Skin of body (tissue), 2 donors: ENCODE results near the genes YJEFN3, CILP2, ZNF682, ZNF66 and ZNF675.

DNA sequence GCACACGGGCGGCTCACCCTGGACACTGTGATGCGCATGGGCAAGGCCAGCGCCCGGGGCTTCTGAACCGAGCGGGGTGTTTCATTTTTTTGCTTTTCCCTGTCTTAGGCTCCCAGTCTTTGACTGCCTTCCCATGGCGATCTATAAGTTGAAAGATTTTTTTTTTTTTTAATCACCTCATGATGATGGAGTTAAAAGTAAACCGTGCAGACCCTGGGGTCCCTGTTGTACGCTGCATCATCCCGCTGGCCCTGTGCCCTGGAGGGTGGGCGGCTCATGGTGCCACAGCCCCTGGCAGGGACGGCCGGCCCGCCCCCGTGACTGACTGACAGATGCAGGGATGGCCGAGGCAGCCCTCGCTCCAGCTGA, 9.5 kb downstream of the TSSK6 start:
- RAMPAGE, long total RNA, result no peak

DNA sequence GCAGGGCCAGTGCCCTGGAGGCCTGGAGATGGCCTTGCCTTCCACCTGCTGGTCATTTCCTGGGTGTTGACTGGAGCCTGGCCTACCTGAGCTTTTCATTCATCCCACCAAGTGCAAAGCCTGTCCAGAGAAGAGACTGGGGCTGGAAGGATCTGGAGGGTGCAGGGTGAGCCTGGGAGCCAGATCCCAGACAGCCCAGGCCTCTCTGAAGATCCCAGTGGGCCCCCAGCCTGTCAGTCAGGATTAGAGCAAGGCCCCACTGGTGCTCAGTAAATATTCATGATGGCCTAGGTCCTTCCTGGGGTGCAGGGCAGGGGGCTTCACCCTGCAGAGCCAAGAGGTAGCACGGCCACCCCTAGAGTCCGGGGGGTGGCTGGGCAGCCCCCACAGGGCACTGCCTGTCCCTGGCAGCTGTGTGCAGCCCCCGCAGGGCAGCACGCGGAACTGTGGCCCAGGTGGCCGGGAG, 3.3 kb upstream of the YJEFN3 start:
- RAMPAGE, long total RNA, result no peak

GRCh38 chr19:19528466-19529248, at the start of gene YJEFN3:
Gene YJEFN3, plus strand, starts transcription at chr19:19528911.
- RAMPAGE, long total RNA, result no peak

DNA sequence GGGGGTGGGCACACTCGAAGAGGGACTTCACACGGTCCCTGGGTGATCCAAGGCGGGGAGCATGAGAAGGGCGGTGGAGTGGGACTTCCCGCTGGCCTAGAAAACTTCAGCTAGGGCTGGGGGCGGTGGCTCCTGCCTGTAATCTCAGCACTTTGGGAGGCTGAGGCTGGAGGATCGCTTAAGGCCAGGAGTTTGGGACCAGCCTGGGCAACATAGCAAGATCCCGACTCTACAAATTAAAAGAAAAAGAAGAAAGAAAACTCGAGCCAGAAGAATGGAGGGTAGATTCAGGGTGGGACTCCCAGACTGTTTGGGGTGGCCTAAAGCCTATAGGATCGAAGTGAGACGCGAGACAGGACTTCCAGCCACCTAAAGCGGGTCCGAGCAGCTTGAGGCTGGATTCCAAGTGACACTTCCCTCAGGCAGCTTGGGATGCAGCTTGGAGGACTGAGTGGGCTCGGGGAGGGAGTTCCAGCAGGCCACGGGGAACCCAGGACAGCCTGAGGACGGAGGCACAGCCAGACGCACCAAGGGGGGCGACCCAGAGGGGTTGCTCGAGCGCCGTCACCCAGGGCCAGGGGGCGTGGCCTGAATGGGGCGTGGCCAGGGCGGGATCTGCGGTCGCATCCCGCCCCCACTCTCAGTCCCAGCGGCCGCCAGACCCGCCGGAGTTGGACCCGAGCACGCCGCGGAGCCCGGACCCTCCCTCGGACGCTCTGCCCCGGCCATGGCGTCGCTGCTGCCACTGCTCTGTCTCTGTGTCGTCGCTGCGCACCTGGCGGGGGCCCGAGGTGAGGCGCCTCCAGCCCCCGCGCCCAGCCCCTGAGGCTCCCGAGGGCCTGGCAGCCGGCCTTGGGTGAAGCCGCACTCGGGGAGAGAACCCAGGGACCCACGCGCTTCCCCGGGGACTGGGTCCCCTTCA, at the start of gene CILP2:
TSS of gene CILP2 (plus strand) at position 643 of the 922 bp plus-strand sequence.
- RAMPAGE, long total RNA, result no peak

GRCh38 chr19:19649301-19649979, 6.0 kb upstream of the GMIP start:
- RAMPAGE, long total RNA, result no peak

GRCh38 chr19:20038568-20039903, at the start of gene ZNF682:
Gene ZNF682, minus strand, starts transcription at chr19:20039505.
- RAMPAGE, long total RNA, result no peak

- RAMPAGE, long total RNA, result no peak
Measured at GRCh38 chr19:20612625-20612817, 46.9 kb upstream of the ZNF737 start.

DNA sequence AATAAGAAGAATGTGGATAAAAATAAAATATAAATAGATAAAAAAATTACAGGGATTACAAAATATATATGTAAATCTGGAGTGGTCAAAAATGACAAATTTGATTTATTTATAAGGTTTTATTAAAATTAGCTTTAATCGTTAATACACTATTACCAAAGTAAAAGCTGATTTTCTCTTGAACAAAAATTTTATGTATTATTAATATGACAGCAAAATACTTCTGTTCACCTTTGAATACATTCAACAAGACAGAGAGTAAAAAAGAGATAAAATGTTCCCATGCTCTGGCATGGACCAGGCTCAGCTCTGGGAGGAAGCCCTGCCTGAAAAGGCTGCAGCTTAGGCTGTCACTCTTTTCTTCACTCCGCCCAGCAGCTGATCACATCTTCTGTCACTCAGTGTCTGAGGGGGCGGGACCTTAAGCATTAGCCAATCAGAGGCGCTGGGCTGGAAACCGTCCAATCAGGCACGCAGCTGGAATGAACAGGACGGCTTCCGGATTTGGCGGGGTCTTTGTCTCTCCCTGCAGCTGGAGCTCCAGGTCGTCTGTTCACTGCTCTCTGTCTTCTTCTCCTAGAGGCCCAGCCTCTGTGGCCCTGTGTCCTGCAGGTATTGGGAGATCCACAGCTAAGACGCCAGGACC, at the start of gene ZNF66:
TSS of gene ZNF66 (plus strand) at position 519 of the 646 bp plus-strand sequence.
- RAMPAGE, long total RNA, result no peak

DNA sequence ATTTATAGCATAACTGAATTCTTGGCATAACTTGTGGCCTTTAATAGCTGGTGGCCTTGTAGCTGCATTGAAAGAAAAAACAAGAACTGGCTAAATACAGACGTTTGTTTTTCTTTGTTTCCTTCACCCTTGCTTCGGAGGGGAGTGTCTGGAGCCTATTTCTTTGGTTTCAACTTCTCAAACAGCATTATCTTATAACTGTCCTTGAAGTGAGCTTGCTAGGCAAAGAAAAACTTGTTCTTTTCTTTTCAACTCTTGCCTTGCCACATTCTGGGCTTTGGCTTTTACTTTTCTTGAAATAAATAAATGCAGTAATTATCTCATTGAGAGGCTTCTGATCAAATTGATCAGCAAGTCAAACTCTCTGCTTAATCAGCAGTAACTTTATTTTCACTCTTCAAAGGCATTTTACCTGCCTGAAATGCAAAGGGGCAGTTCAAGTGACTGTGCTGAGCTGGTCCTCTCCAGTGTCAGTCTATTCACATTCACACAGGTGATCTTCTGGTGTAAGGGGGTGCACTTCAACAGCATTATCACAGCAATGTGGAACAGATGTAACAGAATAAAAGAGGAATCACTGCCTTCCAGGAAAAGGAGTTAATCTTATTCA, 44.0 kb downstream of the ZNF493 start:
- RAMPAGE, long total RNA, result no peak

GRCh38 chr19:21584482-21585001, 79.1 kb downstream of the ZNF429 start:
- RAMPAGE, long total RNA, result no peak

DNA sequence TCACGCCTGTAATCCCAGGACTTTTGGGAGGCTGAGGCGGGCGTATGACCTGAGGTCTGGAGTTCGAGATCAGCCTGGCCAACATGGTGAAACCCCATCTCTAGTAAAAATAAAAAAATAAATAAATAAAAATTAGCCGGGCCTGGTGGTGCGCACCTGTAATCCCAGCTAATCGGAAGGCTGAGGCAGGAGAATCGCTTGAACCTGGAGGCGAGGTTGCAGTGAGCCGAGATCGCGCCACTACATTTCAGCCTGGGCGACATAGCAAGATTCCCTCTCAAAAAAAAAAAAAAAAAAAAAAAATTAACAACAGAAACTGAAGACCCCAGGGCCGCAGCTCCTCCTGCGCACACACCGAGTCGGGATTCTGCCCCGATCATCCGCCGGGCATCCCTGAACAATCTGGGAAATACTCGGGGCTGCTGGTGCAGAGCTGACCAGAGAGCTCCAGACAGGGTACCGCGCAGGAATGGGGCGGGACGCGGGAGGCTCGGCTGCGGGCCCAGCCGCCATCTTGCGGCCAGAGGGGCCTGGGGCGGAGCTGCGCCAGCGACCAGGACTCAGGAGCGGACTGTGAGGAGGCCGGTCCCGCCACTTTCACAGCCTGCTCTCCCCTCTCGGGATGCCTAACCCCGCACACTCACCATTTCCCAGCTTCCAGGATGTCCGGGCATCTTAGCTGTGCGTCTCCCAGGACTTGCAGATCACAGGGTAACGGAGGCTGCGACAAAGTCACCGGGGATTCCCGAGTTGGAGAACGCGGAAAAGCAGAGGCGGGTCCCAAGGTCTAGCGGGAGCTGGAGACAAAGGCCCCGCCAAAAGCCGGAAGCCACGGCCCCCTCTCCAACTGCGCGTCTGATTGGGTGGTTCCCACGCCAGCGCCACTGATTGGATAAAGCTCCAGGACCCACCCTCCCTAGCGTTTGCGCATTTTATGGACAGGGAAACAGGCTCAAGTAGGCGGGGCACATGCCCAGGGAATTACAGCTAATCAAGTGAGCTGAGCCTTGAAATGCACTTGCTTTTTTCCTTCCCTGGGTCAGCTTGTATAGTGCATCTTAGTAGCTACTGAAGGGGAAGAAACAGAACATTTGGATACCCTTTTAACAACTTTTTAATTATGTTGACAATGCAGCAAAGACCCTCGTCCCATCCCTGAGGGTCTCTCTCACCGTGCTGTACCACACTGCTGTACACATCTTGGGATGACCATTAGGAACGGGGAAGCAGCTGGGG, 15.7 kb upstream of the ZNF43 start:
- RAMPAGE, long total RNA, result no peak

GRCh38 chr19:21881640-21881890, 45.6 kb upstream of the ZNF43 start:
- RAMPAGE, long total RNA, result no peak

DNA sequence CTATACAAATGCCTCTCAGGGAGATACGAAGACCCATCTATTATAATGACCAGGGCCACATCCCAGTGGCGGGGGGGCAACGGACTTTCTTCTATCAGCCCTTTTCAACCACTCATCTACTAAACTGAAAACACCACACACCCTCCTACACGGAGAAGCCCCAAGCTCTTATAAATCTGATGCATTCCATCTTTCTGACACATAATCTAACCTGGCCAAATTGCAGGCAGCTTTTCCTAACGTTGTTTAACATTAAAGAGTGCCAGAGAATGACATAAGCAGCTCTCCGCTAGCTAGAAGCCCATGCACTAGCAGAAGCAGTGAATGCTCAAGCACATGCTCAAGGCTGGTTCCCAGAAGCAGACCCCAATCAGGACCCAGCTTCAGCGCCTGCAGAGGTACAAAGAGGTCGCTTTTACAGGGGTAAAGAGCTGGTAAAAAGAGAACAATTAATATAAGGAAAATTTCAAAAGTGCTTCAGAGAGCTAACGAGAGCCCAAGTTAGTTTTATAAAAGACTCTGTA, 104.7 kb upstream of the ZNF98 start:
- RAMPAGE, long total RNA, result no peak

- RAMPAGE, long total RNA, result no peak
Measured at GRCh38 chr19:23322774-23323955, 72.1 kb downstream of the ZNF91 start.

- RAMPAGE, long total RNA, result start-site peak on the minus strand at chr19:23687152-23687228, 110 and 42 reads in 2 replicates
Measured at GRCh38 chr19:23687096-23687508, at the start of gene ZNF675. Gene ZNF675, minus strand, starts transcription at chr19:23687212.

- RAMPAGE, long total RNA, result no peak
Measured at GRCh38 chr19:24042024-24042708, 44.8 kb upstream of the ZNF254 start.

DNA sequence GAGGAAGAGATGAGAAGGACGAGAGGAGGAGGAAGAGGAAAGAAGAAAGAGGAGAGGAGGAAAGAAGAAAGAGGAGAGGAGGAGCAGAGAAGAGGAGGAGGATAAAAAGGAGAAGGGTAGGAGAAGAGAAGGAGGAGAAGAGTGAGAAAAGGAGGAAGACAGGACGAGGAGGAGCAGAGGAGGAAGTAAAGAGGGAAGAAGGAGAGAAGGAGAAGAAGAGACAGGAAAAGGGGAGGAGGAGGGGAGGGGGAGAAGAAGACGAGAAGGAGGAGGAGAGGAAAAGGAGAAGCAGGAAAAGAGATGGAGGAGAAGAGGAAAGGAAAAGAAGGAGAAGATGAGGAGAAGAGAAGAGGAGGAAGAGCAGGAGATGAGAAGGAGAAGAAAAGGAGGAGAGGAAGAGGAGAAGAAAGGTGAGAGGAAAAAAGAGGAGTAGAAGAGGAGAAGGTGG, 92.6 kb downstream of the ZNF254 start:
- RAMPAGE, long total RNA, result no peak

- RAMPAGE, long total RNA, result no peak
Measured at GRCh38 chr19:27780692-27781336, 1432.1 kb downstream of the UQCRFS1 start.

GRCh38 chr19:27955433-27955939, 1257.5 kb downstream of the UQCRFS1 start:
- RAMPAGE, long total RNA, result no peak

GRCh38 chr19:28008512-28008711, 1204.5 kb downstream of the UQCRFS1 start:
- RAMPAGE, long total RNA, result no peak